Daoy (cell line): Measurements from ENCODE around the gene DDX27.

- RAMPAGE, long total RNA: no peak
Observed at GRCh38 chr20:48656906-48657446, 170.8 kb downstream of the PREX1 start.

DNA sequence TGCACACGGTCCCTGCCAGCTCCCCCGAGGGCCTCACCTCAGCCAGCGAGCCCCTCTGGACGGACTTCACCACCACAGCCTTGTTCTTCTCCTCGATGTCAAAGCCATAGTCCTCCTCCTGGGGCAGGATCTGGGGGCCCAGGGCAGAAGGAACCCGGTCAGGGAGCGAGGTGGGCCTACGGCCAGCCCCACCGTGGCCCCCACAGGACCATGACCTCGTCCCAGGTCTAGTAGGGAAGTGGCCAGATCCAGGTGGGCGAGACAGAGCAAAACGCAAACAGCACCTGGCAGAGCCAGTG is 169.8 kb downstream of the PREX1 start:
- RAMPAGE, long total RNA: no peak

- RAMPAGE, long total RNA: no peak
Observed at GRCh38 chr20:48682355-48683180, 145.2 kb downstream of the PREX1 start.

GRCh38 chr20:48715968-48716841 is 111.6 kb downstream of the PREX1 start:
- RAMPAGE, long total RNA: no peak

DNA sequence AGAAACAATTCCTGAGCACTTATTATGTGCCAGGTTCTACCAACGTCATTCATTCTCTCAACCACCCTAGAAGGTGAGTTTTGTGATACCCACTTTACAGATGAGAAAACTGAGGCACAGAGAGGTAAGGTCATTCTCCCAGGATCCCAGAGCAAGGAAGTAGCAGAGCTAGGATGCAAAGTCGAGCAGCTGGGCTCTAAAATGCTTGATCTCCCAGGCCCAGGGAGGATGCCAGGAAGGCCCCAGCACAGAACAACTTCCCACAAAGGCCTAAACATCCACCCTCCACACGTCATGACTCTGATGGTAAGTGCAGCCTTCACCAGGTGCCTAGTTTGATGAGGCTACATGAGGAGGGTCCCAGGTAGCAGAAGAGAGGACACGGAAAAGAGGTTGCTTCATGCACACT is 85.5 kb downstream of the PREX1 start:
- RAMPAGE, long total RNA: no peak

GRCh38 chr20:48821363-48821919 is 6.4 kb downstream of the PREX1 start:
- RAMPAGE, long total RNA: no peak

GRCh38 chr20:48822734-48823466 is 4.9 kb downstream of the PREX1 start:
- RAMPAGE, long total RNA: no peak

- RAMPAGE, long total RNA: no peak
Observed at GRCh38 chr20:48823911-48824621, 3.7 kb downstream of the PREX1 start.

DNA sequence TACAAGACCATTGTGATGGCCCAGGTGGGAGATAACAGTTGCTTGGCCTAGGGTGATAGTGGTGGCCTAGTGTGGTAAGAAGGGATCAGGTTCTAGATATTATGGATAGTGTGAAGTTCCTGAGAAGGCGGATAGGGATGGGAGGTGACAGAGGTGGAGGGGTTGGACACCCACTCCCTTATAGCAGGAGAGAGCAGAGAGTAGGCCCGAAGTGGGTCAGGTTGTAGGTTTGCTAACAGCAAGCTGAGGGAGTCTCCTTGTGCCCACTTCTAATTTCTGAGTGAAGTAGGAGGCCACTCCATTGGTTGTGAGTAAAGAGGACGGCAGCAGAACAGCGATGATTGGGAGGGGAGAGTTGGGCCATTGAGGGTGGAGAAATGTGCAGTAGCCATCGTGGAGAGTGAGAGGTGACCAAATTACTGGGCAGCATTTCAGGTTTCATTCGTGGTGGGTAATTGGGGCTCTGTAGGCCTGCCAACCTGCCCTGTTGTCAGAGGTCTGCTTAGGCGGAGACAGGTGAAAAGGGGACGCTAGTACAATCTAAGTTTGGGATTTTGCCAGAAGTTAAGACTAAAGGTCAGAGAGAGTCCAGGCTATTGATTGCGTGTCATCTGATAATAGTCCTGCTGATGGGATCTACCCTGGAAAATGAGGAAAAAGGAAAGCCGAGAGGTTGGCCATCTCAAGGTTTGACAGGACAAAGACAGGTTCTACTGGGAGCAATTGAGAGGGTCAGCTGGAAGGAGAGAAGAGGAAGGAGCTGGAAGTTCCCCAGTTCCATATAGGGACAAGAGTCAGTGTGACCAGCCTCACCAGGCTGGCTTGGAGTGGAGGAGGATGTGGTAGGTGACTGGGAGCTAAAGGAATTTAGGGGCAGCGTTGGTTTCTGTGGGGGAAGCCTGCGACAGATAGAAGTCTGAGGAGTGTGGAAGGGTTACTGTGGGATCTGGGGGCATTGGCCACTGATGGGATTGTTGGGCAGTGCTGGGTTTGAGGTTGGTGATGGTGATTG is 10.8 kb downstream of the ARFGEF2 start:
- RAMPAGE, long total RNA: no peak

DNA sequence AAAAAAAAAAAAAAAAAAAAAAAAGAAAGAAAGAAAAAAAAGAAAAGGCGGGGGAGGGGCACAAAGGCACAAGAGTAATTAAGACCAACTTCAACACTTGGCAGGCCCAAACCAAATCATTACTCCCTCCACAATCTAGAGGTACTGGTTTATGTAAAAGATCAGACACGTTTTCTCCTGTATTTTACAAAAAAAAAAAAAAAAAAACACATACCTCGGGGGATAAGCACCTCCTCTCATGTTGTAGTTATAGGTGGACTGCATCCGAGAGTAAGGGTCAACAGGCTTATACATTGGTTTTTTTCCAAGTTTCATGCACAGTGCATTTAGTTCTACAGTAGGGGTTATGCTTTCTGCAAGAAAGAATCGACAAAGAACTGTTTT is 34.4 kb downstream of the STAU1 start:
- RAMPAGE, long total RNA: no peak

- RAMPAGE, long total RNA: start-site peak on the plus strand at chr20:49219377-49219444, 1,093 and 493 reads in 2 replicates
Observed at GRCh38 chr20:49218872-49220256, at the start of gene DDX27. Gene DDX27 (plus strand): TSS chr20:49219416.

DNA sequence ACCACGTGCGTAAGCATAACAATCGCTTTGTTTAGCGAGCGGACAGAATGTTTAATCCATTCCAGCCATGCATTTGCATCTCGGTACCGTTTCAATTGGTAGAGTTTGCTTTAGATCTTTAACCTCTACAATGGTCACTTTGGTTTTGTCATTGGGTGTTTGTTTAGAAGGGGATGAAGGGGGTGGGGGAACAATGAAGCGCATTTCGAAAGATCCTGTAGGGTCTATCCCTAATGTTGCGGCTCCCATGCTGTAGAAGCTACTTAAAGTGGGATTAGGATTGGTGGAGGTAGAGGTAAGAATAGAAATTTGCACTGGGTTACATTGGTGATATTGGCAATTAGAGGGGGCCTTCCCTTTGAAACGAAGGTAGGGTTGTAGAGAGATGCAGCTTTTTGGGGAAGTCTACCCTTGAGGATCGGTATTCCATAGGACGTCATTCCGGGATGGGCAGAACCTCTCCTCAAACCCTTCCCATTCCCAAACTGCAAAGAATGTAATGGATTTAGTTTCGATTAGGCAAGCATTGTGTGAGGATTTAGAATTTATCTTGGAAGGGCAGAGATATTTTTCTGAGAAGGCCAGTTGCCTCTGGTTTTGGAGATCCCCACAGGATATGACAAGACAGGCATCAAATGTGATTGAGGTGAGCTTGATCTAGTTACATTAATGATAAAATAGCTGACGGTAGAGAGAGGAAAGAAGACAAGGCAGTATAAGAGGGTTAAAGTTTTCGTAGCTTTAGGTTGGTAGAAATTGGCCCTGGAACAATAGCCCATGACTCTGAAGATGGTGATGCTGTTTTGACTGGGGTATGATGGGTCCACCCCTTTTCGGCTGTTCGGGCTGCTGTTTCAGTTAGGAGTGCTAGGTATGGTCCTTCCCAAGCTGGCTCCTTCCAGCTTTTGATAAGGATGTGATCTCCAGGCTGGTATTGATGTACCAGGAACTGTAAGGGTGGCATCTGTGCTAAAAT is 5.4 kb upstream of the ZNFX1 start:
- RAMPAGE, long total RNA: no peak

DNA sequence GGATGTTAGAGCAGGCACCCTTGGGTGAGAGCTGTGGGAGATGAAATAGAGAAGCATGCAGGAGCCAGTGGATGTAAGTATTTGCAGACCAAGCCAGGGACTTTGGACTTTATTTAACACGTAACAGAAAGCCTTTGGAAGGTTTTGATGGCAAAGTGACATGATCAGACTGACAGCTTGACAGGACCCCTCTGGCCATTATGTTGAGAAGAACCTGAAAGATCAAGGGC is 82.5 kb upstream of the ZNFX1 start:
- RAMPAGE, long total RNA: no peak

DNA sequence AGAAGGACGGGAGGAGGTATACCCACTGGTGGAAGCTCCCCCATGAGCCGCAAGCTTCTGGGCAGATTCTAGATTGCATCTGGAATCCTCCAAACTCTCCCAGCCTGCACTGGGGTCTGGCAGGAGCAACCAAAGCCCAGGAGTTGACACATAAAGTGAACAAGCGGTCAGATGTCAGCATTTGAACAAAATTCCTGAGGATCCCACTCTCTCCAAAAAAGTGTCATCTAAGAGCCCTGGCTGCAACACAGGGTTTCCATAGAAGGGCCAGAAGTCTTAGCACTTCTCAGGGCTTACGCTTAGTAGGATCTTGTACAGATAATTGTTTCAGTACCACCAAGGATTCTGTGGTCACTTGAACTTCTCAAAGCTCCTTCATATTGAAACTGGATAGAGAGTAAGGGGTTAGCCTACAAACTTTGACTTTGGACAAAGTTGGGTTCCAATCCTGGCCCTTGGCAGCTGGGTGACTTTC is 88.1 kb downstream of the KCNB1 start:
- RAMPAGE, long total RNA: no peak

- RAMPAGE, long total RNA: no peak
Observed at GRCh38 chr20:49414956-49416007, 67.2 kb downstream of the KCNB1 start.

DNA sequence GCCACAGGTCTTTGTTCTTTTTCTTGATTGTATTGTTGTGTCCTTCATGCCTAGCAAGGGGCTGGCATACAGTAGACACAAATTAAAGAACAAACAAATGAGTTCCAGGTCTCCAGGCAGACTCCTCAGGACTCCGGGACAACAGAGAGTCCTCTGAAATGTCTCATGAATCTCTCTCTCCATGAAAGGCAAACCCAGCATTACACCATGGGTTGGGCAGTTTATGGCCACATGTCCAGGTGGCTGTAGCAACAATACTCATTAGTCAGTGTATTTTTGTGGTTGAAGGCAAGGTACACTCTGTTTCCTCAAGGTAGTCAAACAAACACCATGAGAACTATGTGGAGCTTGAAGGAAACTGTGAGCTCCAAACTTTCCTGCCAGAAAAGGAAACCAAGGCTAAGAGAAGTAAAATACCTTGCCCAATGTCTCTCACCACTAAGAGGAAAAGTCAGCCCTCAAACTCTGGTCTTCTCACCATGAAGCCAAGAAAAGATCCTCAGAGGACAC is 62.2 kb downstream of the KCNB1 start:
- RAMPAGE, long total RNA: no peak

- RAMPAGE, long total RNA: no peak
Observed at GRCh38 chr20:49424501-49425067, 57.9 kb downstream of the KCNB1 start.

GRCh38 chr20:49591054-49591601 is 23.2 kb upstream of the PTGIS start:
- RAMPAGE, long total RNA: no peak

DNA sequence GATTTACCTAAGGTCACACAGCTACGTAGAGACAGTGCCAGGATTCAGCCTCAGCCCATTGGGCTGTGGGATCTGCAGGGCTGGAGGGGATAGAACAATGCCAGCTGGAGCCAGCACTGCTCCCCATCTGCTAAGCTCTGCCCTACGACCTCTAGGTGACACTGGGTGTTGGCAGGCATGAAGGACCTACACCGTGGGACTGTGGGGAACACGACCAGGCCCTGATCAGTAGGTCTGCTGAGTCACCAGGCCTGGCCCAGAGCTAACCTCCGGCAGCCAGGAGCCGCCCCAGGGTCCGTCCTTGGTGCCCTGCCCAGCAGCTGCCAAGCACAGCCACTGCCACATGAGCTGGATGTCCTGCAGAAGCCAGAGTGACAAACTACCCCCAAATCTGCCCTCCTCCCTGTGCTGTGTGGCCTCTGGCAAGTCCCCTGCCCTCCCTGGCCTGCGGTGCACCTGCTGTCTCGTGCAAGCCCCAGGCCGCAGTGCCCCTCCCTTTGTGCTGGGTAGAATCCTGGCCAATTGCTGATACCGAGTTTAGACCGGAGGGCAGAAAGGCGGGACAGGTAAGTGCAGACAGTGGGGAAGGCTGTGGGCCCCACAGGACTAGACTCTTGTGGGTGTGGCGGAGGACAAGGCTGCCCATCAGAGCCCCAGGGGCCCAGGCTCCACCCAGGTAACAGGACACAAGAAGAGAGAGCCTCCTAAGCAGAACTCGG is 47.7 kb upstream of the PTGIS start:
- RAMPAGE, long total RNA: no peak

DNA sequence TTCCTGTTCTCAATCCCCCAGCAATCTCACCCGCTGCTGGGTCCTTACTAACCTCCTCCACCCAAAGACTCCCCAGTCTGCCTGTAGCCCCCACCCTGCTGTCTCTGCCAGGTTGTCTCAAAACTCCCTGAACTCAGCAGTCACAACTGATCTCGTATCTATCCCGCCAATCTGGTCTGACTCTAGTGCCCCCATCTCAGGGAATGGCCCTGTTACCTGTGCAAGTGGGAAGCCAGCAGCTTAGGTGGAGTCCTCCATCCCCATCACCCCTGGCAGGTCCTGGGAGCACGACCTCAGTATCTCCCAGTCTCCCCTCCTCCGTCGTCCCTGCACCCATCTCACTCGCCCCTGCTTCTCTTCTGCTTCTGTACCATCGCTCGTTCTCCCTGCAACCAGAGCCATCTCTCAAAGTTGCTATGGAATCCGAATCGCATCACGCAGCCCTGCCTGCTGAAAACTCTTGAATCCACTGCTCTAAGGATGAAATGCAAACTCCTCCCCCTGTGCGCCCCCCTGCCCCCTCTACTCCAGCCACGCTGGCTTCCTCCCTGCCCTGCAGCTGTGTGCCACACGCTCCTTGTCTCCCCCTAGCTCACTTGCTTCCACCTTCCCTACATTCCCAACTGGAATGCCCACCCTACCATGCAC is 63.9 kb upstream of the PTGIS start:
- RAMPAGE, long total RNA: no peak